Mammary microvascular endothelial cell (primary cell): ENCODE data around the gene MAP1LC3B.

DNA sequence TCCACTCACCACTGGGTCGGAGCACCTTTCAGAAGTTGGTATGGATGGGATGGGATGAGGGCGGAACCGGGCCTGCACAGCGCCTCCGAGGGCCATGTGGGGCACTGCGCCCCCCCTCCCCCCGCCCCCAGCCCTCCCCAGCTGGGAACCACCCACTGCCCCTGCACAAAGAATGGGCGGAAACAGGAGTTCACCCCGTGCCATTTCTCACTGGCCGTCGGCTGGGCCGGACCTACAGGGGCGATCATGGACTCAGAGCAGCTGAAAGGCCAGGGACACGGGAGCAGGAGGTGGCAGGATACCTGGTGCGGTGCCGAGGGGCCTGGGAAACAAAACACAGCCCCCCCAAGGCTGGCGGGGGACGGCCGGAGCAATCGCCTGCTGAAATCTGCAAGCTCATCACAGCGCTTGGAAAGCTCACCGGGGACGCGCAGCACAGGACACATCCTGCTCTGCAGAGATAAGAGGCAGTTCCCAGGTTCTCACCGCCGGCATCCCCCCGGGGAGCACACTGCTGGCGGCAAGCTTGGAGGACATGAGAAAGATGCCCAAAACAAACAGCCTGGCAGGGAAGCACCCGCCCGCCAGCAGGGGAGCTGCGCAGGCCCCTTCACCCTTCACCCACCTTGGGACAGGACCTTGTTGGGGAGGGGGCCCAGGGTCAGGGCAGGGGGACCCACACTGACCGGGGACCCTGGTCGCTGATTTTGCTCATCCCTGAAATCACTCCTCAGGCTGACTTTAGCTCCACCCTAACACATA, 264.0 kb downstream of the C16orf95 start:
- RAMPAGE, long total RNA = no peak

DNA sequence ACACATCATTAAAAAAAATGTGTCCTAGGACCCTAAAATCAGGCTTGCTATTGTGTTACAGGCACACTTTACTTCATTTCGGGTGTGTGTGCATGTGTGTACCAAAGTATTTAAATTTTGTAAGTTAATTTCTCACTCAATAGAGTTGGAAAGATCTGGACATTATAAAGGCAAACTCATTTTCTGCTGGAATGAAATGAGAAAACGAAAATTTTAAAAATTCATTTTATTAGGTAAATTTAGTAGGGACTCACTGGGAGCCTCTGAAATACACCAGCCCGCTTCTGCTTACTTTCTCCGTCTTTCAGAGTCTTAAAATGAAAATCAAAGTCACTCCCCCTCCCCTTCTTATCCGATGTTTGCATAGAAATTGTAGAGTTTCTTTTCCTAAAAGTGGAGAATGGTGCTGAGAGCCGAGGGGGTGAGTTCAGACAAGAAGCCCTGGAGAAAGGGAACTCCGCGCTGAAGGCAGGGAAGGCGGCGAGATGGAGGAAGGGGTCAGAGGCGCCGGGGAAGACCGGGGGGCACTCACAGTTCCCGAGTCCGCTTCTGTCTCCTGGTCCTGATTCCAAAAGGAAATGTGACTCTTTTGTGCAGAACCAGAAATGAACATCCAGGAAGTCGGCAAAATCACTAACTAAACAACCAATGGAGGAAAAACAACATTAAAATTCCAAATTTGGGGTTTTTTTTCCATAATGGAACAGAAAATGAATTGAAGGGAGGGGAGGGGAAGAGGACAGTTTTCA, 252.6 kb downstream of the C16orf95 start:
- RAMPAGE, long total RNA = no peak

DNA sequence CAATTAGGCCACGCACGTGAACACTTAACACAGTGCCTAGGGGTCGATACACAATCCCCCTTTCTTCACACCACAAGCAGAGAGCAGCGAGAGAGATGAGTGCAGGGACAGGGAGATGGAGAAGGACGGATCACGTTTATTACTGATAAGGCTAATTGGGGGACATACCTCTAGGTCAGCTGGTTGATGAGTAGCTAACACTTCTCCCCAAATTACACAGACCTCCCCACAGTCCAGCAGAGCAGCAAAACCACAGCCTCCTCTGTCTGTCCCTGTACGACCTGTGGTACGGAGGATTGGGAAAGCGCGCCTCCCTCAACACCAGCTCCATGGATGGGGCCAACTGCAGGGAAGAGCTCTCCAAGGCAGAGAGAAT, 155.2 kb downstream of the C16orf95 start:
- RAMPAGE, long total RNA = no peak

GRCh38 chr16:87342679-87343920, 25.9 kb upstream of the C16orf95 start:
- RAMPAGE, long total RNA = no peak

- RAMPAGE, long total RNA = no peak
Measured at GRCh38 chr16:87390902-87392214, 778 bp upstream of the MAP1LC3B start.

DNA sequence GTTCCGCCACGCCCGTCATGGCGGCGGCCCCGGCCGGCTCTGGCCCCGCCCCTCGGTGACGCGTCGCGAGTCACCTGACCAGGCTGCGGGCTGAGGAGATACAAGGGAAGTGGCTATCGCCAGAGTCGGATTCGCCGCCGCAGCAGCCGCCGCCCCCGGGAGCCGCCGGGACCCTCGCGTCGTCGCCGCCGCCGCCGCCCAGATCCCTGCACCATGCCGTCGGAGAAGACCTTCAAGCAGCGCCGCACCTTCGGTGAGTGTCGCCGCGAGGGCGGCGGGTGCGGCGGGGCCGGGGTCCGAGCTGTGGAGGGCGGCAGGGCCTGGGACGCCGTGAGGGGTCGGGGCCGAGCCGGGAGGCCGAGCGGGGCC, at the start of gene MAP1LC3B:
Gene MAP1LC3B (plus strand): TSS at position 122 of the 369 bp plus-strand sequence.
- RAMPAGE, long total RNA = no peak

GRCh38 chr16:87412241-87413417, 20.5 kb downstream of the MAP1LC3B start:
- RAMPAGE, long total RNA = no peak

GRCh38 chr16:87415274-87415894, 23.2 kb downstream of the MAP1LC3B start:
- RAMPAGE, long total RNA = no peak

DNA sequence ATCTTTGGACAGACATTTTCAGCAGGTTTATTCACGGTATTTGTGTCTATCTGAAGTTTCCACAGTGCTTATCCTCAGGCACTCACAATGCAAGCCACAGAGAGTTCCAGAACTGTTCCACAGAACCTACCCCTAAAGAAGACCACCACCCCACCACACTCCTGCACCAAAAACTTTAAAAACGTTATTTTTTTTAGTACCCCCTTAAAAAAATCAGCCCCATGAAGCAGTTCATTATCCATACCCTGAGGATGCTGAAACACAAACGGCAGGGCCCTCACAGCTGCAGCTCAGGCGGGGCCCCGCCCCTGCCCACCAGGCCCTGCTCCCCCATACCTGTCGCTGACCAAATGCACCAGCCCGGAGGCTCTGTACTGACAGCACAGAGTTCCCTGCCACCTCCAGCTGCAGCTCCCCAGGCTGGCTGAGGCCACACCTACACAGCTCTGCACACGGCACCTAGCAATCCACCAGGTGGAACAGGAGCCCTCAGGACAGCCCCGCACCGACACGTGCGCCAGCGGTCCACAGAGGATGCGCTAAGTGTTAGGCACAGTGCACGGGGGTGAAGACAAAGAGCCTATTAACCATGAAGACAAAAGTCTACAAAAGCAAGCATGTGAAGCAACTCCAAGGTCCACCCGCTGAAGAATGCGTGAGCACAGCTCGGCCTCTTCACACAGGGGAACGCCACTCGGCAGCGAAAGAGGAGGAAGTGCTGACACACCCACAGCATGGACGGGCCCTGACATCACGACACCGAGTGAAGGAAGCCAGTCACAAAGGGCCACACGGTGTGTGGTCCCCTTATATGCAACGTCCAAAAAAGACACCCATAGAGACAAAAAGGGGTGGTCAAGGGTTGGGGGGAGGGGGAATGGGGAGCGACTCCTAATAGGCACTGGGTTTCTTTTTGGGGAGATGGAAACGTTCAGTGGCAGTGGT, 5.4 kb downstream of the ZCCHC14 start:
- RAMPAGE, long total RNA = no peak

DNA sequence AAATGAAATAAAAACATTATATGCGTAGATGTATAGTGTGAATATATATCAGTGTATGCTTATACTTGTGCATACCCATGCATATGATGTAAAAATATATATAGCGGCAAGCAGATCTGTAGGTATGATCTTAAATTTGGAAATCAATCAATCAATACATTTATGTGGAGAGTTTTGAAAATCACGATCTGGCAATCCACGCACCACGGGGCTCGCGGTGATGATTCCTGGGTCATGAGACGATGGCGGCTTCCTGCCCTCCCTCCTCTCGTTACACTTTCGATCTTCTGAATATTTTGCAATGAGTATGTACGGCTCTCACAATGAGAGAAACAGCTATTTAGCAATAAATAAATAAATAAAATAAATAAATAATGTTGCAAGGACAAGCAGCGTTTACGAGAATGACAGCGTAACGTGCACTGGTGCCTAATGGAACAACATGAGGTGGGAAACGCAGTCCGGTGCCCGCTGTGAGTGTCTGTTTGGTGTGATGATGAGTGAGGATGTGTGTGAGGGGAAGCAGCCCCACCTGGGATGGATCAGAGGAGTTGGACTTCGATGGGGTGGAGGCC, 46.7 kb upstream of the JPH3 start:
- RAMPAGE, long total RNA = no peak

GRCh38 chr16:87648184-87648652, 45.9 kb downstream of the JPH3 start:
- RAMPAGE, long total RNA = no peak

DNA sequence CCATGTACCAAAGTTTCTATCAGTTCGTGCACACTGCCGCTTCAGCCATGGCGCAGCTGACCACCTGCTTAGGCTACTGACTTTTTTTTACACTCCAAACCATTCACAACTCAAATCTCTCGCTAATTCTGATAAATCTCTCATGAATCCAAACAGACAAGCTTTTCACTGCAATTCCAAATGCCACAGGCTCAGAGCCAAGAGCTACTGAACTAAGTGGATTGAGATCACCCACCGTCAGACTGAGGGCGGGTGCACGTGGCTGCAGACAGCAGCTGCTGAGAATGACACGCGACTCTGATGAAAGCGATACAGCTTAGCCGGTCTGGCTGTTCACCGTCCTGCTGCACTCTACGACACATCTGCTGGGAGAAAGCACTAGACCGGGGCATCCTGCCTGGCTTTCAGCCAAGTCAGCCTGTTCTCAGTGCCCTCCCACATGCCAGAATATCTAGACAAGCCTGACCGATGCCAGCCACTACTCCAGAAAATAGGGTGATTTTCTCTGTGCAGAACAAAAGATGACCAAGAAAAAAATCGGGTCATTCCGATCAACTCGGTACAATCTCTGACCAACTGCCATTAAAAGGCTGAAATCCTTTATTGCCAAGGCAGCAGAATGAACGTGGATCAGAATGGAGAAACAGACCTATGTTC, 42.5 kb downstream of the KLHDC4 start:
- RAMPAGE, long total RNA = no peak

DNA sequence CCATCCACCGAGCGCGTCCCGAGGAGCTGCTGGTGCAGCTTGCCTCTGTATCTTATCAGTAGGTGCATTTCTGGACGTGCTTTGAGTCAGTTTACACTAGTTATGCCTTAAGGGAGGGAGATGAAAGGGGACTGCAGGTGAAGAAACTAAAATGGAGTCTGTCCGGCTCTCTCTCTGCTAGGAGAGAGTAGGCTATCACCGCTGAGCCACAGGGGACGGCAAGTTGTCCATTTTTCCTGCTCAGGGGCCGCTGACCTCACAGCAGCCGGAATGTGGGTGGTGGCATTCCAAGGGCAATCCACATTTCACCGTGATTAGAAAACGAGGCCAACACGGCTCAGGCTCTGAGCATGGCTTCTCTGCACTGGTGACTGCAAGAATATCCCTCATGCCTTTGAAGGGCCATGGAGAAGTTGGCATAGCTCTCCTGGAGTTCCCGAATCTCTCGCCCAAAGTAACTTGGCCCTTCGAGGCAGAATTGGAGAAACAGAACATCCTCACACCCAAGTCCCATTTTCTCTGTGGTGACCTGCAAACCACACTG, 19.1 kb upstream of the KLHDC4 start:
- RAMPAGE, long total RNA = no peak

- RAMPAGE, long total RNA = no peak
Measured at GRCh38 chr16:87790476-87791175, 24.8 kb upstream of the KLHDC4 start.

DNA sequence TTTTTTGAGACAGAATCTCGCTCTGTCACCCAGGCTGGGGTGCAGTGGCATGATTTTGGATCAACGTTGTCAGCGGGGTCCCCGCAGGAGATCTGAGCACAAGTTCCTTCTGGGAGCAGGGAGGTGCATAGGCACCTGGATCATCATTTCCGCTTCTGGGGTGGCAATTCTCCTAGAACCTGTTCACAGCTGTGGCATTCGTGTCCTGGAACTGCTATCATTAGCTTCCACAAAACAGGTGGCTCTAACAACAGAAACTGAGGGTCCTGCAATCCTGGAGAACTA, 43.3 kb upstream of the KLHDC4 start:
- RAMPAGE, long total RNA = no peak

GRCh38 chr16:87835900-87836985, 33.1 kb downstream of the SLC7A5 start:
- RAMPAGE, long total RNA = no peak

DNA sequence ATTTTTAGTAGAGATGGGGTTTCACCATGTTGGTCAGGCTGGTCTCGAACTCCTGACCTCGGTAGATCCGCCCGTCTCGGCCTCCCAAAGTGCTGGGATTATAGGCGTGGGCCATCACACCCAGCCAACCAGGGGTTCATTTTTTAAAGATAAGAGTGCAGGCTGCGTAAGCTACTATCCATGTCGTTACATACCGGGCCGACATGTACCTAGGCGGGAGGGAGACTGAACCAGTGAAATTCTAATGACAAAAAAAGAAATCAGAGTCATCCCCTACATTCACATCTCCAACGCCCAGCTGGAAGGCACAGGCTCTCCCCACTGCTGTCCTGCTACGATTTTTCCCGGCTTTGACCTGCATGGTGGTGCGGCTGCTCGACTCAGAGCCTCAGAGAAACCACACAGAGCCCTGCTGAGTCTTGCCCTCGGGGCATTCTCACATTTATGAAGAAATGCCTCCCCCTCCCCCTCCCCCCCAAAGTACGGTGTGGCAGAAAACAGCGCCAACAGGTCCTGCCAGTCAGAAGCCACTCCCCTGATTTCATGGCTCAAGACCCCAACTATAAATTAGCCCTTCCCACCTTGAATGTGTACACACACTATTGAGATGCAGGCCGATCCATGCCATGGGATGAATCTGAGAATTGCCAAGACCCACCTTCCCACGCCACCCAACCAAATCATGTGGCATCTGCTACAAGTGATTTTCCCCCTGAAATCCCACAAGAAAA, 2.0 kb downstream of the SLC7A5 start:
- RAMPAGE, long total RNA = no peak

DNA sequence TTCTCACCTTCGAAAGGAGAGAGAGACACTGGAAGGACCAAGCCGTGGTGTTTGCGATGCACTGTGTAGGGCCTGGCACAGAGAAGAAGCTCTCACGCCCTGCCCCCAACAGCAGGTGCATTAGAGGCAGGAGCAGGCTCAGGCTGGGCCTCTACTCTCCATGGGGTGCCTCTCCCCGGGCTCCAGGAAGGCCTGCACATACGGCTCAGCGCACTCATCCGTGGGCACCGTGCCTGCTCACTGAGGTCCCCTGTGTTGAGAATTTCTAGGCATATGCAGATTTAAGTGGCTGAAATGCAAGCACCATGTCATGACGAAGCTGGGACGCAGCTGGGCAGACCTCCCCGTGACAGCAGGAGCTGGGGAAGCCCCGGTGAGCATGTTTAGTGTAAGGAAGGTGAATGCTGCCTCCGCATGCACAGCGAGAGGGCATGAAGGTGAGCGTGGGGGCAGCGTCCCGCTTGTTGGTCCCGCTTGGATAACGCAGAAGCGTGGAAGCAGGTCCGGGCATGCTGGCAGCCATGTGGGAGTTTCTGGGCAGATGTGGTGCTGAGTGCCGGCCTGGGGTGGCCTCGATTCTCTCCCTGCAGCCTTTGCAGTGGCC, 11.9 kb downstream of the CA5A start:
- RAMPAGE, long total RNA = no peak

DNA sequence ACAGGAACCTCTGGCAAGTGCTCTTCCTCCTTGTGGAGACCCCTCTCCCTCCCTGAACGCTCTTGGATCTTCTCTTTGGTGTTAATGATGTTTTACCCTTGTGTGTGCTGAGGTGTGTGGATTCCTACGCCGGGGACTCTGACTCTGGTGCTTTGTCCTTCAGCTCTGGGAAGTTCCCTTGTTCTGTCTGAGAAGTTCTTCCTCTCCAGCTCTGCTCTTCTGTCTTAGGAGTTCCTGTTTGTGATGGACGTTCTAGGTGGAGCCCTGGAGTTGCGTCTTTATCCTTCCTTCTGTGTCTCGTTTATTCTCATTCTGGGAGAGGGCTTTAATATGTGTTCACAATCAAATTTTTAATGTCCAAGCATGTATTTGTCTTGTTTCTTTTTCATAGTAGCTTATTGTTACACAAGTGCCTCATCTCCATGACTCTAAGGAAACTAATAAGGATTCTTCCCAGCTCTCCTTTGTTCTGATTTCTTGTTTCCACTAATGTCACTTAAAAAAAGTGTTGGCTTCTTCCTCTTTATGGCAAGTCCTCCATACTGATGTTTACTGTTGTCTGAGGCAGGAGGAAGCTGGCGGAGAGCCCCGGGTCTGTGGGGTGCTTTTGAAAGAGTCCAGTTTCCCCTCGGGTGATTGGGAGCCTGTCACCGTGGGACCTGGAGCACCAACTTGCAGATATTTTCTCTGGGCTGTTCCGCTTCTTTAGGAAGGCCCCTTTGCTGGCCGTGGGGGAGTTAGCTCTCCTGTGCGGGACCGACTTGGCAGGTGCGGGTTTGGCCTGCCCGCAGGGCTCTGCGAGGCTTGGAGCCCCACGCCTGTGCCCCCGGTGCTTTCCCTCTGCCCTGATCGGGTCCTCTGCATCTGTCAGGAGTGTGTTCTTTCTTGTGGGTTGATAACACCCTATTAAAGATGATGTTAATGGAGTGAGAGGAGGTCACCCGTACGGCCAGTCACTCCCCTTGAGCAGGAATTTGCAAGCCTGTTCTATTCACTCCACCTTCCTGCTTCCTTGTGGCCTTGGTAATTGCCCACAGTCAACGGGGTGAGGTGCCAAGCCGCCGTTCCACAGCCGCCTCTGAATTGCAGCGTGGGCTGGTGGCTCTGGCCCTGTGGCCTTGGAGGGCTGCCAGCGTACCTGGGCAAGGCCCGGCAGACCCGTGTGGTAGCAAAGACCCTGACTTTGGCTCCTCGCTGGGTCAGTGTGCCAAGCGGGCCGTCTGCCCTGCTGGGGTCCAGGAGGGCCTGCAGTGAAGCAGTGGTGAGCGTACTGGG, 3.1 kb downstream of the BANP start:
- RAMPAGE, long total RNA = no peak

DNA sequence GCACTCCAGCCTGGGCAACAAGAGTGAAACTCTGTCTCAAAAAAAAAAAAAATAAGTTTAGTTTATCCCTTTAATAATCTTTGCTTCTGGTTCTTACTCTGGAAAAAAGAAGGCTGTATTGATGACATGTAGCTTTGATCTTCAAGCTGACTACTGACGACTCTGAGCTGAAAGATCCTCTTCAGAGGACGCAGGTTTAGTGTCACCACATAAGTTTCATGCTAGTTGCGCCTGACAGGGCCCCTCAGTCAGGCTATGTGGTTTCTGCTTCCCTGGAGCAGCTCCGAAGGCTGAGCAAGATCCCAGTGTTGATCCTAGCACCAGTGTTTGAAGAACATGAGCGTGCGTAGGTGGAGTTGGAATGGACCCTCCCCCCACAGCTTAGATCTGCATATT, 17.2 kb downstream of the BANP start:
- RAMPAGE, long total RNA = no peak